Measurements from ENCODE around the gene ZNF831.

DNA sequence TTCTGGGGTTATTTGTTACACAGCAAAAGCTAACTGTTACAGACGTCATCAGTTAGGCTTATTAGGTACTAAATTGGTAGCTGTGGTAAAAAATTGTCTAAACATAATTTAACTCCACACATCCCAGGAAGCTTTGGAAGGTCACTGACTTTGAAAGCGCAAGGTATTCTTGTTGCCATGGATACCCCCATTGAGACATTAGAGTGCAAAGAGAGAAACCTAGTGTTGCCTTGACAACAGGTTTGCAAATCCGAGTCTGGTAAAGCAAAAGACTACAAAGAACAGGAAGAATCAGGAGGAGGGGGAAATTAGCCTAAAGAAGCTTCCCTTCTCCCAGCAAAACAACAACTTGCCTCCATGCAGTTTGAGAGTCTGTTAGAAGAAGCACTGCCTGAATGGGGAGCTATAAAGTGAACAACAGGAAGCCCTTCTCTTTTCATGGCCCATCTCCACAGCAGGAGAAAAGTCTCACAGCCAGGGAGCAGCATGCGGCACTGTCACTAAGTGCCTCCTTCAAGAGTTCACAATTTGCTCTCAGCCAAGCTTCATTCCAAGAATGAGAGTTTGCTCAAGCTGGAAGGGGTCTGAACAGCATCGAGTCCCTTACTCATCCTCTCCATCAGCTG is 41.6 kb upstream of the ZNF831 start:
- PRO-cap: no peak
- RAMPAGE, long total RNA, 4 experiments: no peak in any of the 4 experiments

GRCh38 chr20:59146375-59147684 is 16.8 kb upstream of the ZNF831 start:
- PRO-cap: no peak
- RAMPAGE, long total RNA, 4 experiments: no peak in any of the 4 experiments

DNA sequence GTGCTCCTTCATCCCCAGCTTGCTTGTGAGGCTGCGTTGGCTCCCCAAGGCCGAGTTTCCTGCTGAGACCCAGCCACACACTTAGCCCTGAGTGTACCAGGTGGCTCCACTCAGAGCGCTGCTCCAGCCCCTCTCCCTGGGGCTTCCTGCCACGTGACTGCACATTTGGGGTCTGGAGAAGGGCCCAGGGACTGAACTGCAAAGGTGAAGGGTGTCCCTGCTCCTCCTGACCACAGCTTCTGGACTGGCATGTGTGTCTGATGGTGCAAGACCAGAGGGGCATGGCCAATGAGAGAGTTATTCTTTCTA is 3.2 kb upstream of the ZNF831 start:
- PRO-cap: no peak
- RAMPAGE, long total RNA, 4 experiments: no peak in any of the 4 experiments

- PRO-cap: no peak
- RAMPAGE, long total RNA, 4 experiments: no peak in any of the 4 experiments
These were observed at the start of gene ZNF831 for GRCh38 chr20:59163497-59164625. ZNF831 (plus strand) TSS chr20:59163821.

GRCh38 chr20:59179105-59179682 is 15.6 kb downstream of the ZNF831 start:
- PRO-cap: no peak
- RAMPAGE, long total RNA, 4 experiments: no peak in any of the 4 experiments

- PRO-cap: no peak
- RAMPAGE, long total RNA, 4 experiments: no peak in any of the 4 experiments
These were observed 32.0 kb downstream of the ZNF831 start for GRCh38 chr20:59195512-59196056.

- PRO-cap: no peak
- RAMPAGE, long total RNA, 4 experiments: no peak in any of the 4 experiments
These were observed 609 bp upstream of the EDN3 start for GRCh38 chr20:59299825-59300178.

DNA sequence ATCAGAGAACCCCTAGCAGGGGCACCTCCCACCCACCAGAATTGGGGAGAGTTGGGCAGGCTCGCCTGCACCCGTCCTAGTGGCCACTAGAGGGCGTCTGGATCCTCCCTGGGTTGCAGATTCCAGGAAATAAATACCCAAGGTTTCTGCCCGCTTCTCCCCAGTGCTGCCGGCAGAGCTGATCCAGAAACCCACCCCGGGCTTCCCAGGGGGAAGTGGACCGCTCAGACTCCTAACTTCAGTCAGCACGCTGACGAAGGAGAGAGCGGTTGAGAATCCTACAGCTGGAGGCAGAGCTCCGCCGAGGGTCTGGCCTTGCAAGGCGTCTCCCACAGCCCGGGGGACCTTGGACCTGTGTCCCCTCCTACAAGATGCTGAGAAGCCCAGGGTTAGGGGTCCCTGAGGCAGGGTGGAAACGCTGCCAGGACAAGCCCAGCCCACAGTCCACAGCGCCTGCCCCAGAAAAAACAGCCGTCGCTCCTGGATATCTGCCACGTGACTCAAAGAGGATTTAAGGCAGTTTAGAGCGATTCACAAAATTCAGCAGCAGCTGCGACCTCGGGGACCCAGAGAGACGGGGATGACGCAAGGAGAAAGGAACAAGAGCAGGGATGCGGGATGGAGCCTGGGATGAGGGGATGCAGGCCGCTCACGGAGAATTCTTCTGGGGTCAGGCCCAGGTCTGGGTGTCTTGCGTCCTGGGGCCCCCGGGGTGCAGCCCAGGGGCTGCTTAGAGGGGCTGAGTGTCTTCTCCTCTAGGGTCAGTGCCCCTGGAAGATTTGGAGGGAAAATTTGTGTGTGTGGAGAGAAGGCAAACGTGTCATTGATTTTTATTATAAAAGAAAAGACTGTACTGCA is 32.5 kb upstream of the PHACTR3 start:
- PRO-cap: no peak
- RAMPAGE, long total RNA, 4 experiments: no peak in any of the 4 experiments

- PRO-cap: no peak
- RAMPAGE, long total RNA, 4 experiments: no peak in any of the 4 experiments
These were observed 18.2 kb upstream of the PHACTR3 start for GRCh38 chr20:59586022-59586614.

- PRO-cap: no peak
- RAMPAGE, long total RNA, 4 experiments: no peak in any of the 4 experiments
These were observed 161.7 kb downstream of the SYCP2 start for GRCh38 chr20:59771723-59772088.

DNA sequence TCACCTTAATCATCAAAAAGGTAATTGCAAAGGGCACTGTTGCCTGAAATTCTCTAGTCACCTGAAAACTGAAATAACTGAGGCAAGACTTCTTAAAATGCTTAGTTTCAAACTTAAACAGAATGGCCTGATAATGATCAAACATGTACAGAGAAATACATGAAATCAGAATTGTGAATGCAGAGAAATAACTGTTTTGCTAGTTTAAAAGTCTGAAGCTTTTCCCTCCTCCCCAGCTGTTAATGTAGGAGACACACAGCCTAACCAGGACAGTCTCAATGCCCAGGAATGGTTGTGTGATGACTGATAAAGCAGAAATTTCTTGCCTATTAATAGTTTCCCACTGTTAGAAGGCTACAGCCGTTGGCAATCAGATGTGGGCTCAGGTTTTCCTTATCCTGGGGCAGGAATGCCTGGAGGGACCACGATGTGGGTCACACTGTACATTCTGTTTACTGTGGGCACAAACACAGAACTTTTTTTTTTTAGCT is 2.0 kb downstream of the PPP1R3D start:
- PRO-cap: no peak
- RAMPAGE, long total RNA, 4 experiments: no peak in any of the 4 experiments

DNA sequence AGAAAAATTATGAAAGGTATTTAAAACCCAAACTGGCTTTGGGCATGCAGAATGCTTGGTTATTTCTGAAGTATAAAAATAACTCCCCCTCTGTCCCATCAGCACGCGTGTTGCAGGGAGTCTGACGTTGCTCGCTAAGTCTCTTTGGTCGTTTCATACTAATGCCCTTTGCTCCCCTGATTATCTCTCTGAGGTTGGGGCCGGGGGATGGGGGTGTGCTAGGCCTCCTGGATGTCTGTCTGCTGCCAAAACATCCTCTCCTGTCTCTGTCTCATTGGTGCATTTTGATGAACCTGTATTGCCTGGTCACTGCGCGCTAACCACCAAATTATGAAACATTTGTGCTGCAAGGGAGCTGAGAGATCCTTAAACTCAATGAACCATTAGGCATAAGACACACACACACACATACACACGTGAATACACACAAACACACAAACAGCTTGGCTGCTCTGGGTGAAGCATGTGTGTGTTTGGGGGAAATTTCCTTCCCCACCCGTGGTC is 96.4 kb downstream of the CDH26 start:
- PRO-cap: no peak
- RAMPAGE, long total RNA, 4 experiments: no peak in any of the 4 experiments

- PRO-cap: no peak
- RAMPAGE, long total RNA, 4 experiments: no peak in any of the 4 experiments
These were observed 391.7 kb upstream of the CDH4 start for GRCh38 chr20:60860436-60860692.

DNA sequence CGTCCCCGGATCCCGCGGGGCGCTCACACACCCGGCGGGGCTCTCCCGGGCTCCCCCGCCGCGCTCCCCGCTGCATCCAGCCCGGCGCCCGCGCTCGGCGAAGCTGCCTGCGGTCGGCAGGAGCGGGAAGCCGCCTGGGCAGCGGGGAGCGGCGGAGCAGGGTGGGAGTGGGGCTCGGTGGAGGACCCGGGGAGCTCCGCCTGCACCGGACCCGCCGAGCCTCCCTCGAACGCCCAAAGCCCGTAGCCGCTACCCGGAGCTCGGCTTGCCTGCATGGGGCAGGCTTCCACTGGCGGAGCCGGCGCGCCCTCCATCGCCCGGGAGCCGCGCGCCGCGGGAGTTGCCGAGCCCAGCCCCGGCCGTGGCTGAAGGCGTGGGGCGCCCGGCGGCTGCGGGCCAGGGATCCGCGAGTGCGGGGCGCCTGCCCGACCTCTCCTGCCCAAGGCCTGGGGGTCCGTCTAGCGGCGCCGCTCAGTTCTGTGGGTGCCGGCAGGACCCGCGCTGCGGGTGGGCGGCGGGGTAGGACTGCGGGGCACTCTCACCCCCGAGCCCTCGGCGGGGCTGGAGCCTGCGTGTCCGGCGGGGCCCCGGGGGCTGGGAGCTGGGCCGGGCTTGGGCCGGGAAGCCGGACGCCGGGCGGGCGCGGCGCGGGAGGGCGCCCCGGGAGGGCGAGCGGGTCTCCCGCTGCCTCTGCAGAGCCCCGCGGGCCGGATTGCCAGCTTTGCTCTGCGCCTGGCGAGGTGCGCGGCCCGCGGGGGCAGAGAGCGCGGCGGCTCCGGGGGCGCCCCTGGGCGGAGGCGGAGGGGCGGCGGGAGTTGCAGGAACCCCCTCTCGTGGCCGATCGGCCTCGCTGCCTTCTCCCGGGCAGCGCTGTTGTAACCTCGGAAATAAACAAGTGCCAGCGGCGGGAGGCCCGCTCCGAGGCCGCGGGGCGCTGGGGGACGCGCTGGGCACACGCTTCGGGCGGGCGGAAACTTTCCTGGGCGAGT is 857 bp downstream of the CDH4 start:
- PRO-cap: no peak
- RAMPAGE, long total RNA, 4 experiments: no peak in any of the 4 experiments

DNA sequence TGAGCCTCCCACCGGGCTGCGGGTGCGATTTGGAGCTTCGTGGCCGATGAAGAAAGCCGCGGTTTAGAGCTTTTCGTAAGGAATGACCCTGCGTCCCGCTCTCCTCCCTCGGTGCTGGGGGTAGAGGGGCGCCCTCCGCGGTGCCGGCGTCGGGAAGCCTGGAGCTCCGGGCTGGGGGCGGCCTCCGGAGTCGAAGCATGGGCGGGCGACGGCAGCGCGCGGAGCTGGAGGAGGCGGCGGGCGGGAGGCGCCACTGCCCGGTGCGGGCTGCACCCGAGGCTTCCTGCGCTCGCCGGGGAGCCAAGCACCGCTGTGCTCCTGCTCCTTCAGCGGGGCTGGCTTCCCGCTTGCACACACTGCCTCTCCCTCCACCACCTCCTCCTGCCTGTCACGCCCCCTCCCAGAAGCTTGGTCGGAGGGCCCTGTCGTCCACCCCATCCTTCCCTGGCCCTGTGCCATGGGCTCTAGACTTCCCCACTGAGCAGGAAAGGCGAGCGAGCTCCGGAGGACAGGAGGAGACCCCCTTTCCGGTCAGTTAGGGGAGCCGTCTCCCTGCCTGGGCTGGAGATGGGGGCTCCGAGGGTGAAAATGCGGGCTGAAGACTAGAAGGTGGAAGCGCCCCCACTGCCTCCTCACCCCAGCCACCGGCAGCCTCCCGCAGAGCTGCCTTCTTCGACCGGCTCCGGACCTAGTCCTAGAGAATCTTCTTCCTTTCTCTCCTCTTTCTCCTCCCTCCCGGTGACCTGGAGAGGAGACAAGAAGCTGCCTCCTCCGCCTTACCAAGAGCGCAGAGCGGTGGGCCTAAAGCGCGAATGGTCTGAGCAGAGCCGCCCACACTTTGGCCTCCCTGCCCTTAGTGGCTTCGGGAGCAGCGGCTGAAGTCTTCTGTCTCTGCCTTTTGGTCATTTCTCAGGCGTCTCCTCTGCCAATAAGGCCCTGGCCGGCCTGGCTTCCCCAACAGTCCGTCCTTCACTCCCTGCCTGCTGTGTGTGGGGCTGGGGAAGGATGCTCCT is 1.9 kb downstream of the CDH4 start:
- PRO-cap: no peak
- RAMPAGE, long total RNA, 4 experiments: no peak in any of the 4 experiments

- PRO-cap: no peak
- RAMPAGE, long total RNA, 4 experiments: no peak in any of the 4 experiments
These were observed 184.3 kb downstream of the CDH4 start for GRCh38 chr20:61436024-61437002.

- PRO-cap: no peak
- RAMPAGE, long total RNA, 4 experiments: no peak in any of the 4 experiments
These were observed 345.9 kb downstream of the TAF4 start for GRCh38 chr20:61719499-61720426.

DNA sequence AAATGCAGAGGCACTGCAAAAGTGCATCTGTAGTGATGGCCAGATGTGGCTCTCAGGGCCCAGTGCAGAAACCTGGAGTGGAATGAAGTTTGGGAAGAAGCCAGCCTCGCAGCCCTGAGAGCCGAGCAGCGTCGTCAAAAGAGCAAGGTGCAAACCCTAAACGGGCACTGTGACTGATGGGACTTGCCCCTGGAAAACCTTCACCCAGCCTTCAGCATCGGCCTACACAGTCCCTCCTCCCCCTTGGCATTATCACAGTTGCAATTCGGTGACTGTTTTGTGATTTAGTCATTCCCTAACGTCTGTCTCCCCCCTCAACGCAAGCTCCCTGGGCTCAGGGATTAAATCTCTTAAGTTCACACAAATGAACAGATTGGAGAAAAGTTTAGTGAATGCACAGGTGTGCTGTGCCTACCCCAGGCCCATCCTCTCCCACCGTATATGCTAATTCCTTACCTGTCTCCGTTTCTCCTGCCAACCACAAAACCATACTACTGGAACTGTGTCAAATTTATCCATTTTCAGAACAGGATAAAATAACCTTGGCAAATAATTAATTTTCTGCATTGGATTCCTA is 38.5 kb downstream of the TAF4 start:
- PRO-cap: no peak
- RAMPAGE, long total RNA, 4 experiments: no peak in any of the 4 experiments

DNA sequence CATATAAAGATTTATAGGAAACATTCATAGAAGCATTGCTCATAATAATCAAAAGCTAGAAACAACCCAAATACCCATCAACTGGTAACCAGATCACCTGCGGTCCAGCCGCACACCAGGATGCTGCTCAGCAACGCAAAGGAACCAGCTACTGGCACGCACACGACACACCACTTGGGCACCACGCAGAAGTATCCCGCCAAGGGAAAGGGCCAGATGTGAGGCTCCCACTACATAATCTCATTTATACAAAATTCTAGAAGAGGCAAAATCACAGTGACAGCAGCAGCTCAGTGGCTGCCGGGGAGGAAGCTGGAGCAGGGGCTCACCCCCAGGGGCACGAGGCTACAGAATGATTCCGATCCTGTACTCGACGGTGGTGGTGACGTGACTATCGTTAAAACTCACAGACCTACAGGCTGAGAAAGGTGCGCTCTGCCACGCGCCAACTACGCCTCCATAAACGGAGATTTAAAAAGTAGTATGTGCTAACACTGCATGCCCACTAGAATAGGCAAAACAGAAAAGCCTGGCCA is 25.5 kb downstream of the TAF4 start:
- PRO-cap: no peak
- RAMPAGE, long total RNA, 4 experiments: no peak in any of the 4 experiments

GRCh38 chr20:62130376-62130746 is 8.1 kb downstream of the LSM14B start:
- PRO-cap: no peak
- RAMPAGE, long total RNA, 4 experiments: no peak in any of the 4 experiments